Pericardium (tissue), 1 donor: ENCODE data around the genes VASN, ZNF500 and PPL.

- RRBS, result 5% methylated on average over 16 of the region's 34 CpGs
Observed at GRCh38 chr16:4313795-4314267, 2.0 kb upstream of the GLIS2 start.

- RRBS, result 3% methylated on average over 53 of the region's 89 CpGs
Observed at GRCh38 chr16:4371392-4372464, at the start of gene VASN. Gene VASN (plus strand): TSS chr16:4371848.

DNA sequence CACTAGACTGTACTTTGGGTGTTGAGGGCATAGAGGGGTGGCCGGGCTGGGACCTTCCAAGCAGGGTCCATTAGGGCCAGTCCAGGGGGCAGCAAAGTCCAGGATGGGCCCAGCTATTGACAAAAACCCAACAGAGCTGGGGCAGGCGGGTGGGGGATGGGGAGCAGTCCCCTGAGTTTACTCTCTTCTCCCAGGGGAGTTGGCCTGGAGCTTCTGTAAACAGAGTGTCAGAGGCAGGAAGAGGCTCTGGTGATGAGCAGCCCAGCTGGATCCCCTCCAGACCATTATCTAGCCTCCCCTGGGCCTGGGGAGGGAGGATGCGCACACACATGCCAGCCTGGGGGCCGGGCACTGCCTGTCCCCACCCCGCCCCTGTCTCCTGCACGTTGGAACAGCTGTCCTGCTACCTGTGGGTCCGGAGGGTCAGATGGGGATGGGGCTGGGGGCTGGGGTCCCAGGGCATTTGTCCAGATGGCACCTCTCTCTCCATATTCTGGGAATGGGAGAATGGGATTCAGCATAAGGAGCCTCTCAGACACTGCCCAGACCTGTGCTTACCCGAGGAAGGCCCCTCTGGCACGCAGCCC, 1.4 kb downstream of the VASN start:
- RRBS, result 6% methylated on average over 4 of the region's 9 CpGs

- RRBS, result no CpG with 5 or more reads among the region's 2 CpGs
Observed at GRCh38 chr16:4478002-4478405, 1.8 kb downstream of the HMOX2 start.

DNA sequence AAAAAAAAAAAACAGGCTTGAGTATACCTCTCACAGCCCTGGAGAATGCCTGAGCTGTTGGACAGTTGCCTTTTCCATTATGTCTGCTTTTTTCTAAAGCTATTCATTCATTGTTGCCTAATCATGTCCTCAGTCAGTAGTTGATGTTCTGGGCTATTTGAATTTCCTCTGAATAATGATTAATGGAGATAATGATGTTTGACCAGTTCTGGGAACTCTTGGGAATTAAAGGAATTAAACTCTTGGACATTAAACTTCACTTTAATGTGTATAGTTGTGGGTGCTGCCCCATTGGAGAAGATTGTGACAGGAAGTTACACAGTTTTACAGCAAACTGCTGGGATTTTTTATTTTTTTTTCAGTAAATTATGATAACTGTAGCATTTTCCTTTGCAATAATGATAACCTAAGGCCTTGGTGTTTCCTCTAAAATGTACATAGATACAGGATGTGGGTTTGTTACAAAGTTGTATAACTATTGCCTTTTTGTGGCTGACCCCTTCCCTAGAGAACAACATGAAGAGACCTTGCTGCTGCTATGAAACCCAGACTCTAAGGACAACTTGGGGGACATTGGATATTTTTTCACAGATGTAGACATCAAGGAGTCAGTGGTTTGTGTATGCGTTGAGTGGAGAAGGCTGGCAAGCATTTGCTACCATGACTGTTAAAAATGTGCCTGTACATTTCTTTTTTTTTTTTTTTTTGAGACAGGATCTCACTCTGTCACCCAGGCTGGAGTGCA, 12.1 kb downstream of the HMOX2 start:
- RRBS, result no CpG with 5 or more reads among the region's 1 CpG

DNA sequence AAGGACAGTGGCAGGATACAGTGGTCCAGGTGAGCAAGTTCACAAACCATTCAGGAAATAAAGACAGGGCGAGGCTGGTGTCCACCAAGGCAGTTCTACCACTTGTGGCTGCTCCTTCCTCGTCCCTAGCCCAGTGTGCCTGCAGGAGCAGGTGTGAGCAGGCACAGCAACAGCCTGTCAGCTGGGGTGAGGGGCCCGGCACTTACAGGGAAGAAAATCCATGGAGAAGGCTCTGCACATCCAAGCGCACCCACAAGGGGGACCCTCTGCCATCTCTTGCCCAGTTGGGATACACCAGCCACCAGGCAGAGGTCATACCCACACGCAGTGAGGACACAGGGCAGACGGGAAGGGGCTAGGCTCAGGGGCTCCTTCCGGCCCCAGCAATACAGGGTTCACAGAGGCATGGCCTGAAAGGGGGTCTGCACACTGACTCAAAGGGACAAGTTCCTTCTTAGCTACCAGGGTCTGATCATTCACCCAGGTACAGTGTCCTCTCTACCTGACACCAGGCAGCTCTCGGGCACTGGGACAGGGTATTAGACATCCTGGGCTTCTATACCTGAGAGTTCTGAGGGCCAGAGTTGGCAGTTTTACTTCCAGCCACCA, 27.0 kb downstream of the CDIP1 start:
- RRBS, result no CpG with 5 or more reads among the region's 8 CpGs

DNA sequence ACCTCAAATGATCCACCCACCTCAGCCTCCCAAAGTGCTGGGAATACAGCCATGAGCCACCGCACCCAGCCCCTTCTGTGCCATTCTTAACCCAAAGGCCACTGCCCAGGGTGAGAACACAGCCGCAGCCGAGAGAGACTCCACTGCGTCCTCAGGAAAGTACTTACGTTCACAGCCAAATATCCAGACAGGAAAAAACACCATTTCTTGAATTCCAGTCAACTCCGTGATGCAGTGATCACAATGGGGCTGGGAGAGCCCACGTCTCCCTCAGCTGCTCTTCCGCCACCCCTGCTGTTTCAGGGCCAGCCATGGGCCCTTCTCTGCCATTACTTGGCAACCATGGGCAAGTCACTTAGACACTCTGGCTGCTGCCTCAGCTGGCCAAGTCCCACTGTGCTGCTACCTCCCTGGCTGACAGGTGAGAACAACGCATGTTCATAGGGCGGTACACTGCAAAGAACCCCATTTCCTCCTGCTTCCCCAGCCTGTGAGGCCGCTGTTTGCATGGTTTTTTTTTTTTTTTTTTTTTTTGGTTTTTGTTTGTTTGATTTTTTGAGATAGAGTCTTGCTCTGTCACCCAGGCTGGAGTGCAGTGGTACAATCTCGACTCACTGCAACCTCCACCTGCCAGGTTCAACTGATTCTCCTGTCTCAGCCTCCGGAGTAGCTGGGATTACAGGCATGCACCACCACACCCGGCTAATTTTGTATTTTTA, 4.2 kb downstream of the CDIP1 start:
- RRBS, result no CpG with 5 or more reads among the region's 14 CpGs

- RRBS, result no CpG with 5 or more reads among the region's 5 CpGs
Observed at GRCh38 chr16:4623604-4623907, 1.1 kb upstream of the MGRN1 start.

GRCh38 chr16:4673767-4673999, 19.7 kb upstream of the NUDT16L1 start:
- RRBS, result no CpG with 5 or more reads among the region's 9 CpGs

- RRBS, result no CpG with 5 or more reads among the region's 43 CpGs
Observed at GRCh38 chr16:4698229-4699144, 5.1 kb downstream of the NUDT16L1 start.

DNA sequence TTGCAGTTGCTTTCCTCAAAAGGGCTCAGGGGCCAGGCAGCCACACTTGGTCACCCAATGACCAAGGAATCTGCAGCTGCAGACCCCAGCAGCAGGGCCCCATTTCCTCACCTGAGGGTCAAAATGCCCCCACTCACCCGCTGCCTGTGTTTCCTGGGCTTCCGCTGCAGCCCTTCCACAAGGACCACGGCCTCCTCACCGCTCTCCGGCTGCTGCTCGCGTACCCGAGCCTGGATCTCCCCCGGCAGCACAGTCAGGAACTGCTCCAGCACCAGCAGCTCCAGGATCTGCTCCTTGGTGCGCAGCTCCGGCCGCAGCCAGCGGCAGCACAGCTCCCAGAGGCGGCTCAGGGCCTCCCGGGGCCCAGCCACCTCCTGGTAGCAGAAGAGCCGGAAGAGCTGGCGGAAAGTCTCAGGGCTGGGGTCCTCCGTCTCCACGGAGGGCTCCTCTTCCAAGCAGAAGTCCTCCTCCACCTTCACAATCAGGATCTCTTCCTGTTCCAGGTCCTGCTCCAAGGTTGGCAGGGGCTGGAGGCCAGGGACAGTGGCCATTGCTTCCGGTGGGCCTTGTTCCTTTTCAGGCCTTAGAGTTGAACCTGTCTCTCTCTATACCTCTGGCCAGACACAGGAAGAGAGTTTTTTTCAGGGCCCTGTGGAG, 1.4 kb downstream of the ZNF500 start:
- RRBS, result 29% methylated on average over 6 of the region's 20 CpGs

- RRBS, result 2% methylated on average over 33 of the region's 75 CpGs
Observed at GRCh38 chr16:4766814-4767644, at the start of gene ZNF500. Gene ZNF500 (minus strand): TSS chr16:4767162.

- RRBS, result 2% methylated on average over 15 of the region's 48 CpGs
Observed at GRCh38 chr16:4768520-4769243, 1.7 kb upstream of the ZNF500 start.

- RRBS, result no CpG with 5 or more reads among the region's 18 CpGs
Observed at GRCh38 chr16:4826993-4827650, 20.0 kb downstream of the GLYR1 start.

GRCh38 chr16:4863635-4864183, 16.4 kb downstream of the UBN1 start:
- RRBS, result no CpG with 5 or more reads among the region's 4 CpGs

GRCh38 chr16:4868380-4869282, 21.4 kb downstream of the UBN1 start:
- RRBS, result no CpG with 5 or more reads among the region's 9 CpGs

DNA sequence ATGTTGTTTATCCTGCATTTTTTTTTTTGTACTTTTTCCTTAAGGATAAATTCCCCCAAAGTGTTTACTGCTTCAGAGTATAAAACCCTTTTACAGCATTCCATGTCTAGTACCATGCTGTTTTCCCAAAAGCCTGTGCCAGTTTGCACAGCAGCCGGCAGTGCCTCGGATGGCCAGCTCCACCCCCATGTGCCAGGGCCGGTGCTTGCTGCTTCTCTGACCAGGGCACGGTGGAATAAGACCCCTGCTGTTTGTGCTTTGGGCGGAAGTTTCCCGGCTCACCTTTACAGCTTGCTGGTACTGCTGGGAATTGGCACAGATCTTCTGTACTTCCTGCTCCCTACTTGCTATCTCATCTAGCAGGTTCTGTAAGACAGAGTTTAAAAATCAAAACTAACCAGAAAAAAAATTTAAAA, 41.4 kb downstream of the UBN1 start:
- RRBS, result 72% methylated on average over 6 of the region's 6 CpGs

- RRBS, result 3% methylated on average over 30 of the region's 71 CpGs
Observed at GRCh38 chr16:4936914-4937518, at the start of gene PPL. Gene PPL (minus strand): TSS chr16:4937148.

- RRBS, result no CpG with 5 or more reads among the region's 17 CpGs
Observed at GRCh38 chr16:4981798-4982472, 23.8 kb downstream of the SEC14L5 start.

GRCh38 chr16:5084677-5085473, 12.7 kb downstream of the EEF2KMT start:
- RRBS, result no CpG with 5 or more reads among the region's 17 CpGs